ENCODE measurements around the gene DAPL1.

- RRBS: no CpG with 5 or more reads among the region's 11 CpGs
Observed at GRCh38 chr2:152619350-152619947, 97.8 kb downstream of the PRPF40A start.

DNA sequence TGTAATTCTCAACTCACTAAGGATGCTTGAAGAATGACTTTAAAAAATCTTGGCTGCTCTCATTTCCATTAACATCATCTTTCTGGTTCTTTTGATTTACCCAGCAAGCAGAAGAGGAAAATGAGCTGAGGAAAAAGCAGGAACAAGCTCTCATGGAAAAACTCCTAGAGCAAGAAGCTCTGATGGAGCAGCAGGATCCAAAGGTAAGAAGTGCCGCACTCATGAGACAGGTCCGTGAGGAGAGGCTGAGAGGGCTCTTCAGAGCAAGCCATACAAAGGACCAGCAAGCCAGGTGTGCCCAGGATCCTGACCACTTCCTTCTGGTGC is 77.4 kb downstream of the PRPF40A start:
- RRBS: no CpG with 5 or more reads among the region's 2 CpGs

- RRBS: no CpG with 5 or more reads among the region's 12 CpGs
Observed at GRCh38 chr2:152707251-152707877, 9.9 kb downstream of the PRPF40A start.

DNA sequence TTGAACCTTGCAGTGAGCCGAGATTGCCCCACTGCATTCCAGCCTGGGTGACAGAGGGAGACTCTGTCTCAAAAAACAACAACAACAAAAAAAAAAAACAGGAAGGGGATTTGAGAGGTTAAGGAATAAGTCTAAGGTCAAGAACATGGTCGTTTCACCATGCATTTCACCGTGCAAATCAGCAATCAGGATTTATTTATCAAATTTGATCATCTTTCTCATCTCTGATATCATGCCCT is 334.9 kb downstream of the GALNT13 start:
- RRBS: no CpG with 5 or more reads among the region's 3 CpGs

GRCh38 chr2:155475529-155475978 is 777.1 kb downstream of the KCNJ3 start:
- RRBS: no CpG with 5 or more reads among the region's 3 CpGs

GRCh38 chr2:156083531-156084155 is 248.9 kb downstream of the NR4A2 start:
- RRBS: no CpG with 5 or more reads among the region's 8 CpGs

DNA sequence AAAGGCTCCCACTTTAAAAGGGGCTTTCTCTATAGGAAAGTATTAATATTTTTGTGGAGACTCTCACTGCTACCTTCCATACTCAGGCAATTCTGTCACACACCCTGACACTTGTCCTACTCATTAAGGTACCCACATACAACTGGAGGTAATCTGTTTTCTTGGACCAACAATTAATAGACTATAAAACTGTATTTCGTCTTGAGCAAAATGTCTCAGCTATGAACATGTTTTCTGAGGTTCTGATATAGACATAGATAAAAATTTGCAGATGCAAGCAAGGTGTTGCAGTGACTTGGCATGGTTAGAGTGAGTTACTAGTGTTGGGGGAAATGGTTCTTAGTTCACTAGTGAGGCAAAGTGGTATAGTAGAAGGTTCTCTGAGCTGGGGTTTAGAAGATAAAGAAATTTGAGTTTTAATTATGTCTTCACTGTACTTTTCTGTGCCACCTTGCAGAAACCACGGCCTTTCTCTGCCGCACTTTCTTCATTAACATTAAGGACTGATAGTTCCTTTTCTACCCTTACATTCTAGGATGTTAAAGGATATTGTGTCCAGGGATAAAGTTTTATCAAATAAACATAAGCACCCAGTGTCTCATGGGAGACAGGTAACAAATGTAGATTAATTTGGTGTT is 10.8 kb upstream of the NR4A2 start:
- RRBS: no CpG with 5 or more reads among the region's 3 CpGs

- RRBS: no CpG with 5 or more reads among the region's 3 CpGs
Observed at GRCh38 chr2:156467064-156467514, 30.9 kb downstream of the GPD2 start.

DNA sequence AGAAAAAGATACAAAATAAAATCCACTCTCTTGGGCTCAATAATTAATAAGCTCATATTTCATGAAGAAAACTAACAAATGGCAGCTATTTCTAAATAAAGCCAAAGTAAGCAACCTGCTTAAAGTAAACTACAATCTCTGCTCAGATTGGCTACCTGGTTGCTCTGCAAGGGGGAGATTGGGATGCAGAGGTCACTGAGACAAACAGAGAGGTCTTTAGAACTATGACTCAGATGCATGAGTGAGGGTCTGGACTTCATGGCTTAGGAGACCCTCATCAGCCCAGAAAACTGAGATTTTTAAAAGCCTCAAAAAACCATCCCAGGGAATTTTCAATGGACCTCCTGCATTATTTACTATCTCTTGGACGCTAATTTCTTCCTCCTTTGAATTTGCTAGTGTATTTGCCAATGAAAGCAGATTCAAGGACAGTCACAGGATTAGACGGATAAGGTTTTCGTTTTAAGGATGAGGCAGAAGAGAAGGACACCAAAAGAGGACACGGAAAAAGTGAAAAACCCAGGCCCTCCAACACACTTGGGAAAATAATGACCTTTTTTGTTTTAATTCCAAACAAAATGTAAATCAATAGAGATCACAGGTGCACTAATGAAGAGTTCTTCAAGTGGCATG is 17.3 kb downstream of the CYTIP start:
- RRBS: no CpG with 5 or more reads among the region's 4 CpGs

- RRBS: no CpG with 5 or more reads among the region's 4 CpGs
Observed at GRCh38 chr2:157442661-157442947, 1.3 kb downstream of the CYTIP start.

DNA sequence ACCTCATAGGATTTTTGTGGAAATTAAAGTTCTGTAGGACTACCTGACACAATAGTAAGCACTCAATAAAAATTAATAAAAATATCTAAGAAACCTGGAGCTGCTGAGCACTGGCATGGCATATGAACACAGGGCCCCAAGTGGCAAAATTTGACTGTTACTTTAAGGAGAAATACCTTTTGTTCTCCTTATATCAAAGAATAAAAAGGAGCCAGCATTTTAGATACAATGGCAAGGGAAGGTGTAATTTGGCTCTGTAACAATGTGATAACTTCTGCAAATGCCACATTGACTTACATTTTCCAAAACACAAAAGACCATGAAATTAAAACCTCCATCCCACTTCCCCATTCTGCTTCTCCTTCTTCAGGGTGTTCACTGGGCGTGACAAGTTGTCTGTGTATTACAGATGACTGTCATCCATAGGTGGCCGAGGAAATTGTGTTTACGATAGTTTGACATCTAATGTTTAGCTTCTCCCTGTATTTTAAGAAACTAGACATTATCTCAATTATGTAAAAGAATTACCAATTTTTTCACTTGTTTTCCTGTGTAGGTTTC is 24.9 kb upstream of the CYTIP start:
- RRBS: no CpG with 5 or more reads among the region's 3 CpGs

DNA sequence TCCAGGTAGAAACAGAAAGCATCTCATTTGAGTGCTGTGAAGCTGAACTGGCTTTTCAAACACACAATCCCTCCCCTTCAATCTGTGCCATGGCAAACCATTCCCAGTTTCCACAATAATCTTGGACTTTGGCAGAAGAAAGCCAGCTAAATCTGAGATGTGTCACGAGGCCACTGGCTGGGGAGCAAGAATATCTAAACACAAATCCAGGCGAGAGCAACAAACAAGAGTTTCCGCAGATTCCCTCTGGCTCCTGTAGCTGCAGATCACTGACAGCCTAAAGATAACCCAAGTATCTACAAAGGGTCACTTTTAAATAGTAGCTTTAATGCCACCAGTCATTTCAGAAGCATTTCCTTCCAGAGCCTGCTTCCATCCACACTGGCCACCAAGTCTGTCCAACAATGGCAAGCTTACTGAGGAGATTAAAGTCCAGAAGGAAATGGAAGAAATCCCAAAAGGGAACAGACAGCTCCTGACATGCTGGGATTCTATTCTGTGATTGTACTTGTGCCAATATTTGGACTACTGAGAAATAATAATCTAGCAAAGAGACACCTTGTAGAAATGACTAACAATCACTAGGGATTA is 86.8 kb downstream of the ACVR1 start:
- RRBS: no CpG with 5 or more reads among the region's 3 CpGs

DNA sequence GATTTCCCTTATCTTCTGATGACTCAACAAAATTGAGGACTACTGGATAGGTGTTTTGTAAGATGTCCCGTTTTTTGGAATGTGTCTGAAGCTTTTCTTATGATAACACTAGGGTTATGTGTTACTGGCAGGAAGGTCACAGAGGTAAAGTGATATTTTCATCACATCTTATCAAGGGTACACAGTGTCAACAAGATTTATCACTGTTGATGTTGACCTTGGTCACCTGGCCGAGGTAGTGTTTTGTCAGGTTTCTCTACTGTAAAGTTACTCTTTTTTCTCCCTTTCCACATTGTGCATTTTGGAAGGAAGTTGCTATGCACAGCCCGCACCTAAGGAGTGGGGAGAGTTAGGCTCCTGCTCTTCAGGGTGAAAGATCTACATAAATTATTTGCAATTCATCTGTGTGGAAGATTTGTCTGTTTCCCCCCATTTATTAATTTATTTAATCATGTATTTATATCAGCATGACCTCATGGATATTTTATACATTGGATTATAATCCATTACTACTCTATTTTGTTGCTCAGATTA is 44.7 kb upstream of the UPP2 start:
- RRBS: no CpG with 5 or more reads among the region's 3 CpGs

GRCh38 chr2:158128527-158128851 is 26.8 kb downstream of the UPP2 start:
- RRBS: no CpG with 5 or more reads among the region's 2 CpGs

DNA sequence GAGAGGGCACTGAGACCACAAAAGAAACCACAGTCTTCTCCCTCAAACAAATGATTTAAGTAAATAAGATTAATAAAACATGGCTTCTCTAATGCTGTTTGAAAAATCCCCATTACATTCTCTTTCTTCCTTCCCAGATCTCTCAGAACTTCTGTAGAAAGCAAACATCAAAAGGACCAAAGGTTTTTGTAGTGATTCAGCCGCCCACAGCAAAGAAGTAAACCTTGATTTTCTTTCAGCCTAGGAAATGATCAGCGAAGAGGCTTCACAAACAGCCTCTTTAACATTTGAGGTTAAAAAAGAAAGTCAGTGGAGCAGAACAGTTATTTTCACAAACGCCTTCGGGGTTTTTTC is 89.5 kb downstream of the UPP2 start:
- RRBS: no CpG with 5 or more reads among the region's 4 CpGs

DNA sequence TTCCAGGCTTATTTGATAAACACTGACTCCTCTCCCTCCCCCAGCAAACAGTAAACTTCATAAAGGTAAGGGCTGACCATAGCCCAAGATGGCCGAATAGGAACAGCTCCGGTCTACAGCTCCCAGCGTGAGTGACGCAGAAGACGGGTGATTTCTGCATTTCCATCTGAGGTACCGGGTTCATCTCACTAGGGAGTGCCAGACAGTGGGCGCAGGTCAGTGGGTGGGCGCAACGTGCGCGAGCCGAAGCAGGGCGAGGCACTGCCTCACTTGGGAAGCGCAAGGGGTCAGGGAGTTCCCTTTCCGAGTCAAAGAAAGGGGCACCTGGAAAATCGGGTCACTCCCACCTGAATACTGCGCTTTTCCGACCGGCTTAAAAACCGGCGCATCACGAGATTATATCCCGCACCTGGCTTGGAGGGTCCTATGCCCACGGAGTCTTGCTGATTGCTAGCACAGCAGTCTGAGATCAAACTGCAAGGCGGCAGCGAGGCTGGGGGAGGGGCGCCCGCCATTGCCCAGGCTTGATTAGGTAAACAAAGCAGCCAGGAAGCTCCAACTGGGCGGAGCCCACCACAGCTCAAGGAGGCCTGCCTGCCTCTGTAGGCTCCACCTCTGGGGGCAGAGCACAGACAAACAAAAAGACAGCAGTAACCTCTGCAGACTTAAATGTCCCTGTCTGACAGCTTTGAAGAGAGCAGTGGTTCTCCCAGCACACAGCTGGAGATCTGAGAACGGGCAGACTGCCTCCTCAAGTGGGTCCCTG is 105.2 kb downstream of the CCDC148 start:
- RRBS: no CpG with 5 or more reads among the region's 30 CpGs

GRCh38 chr2:158795029-158795553 is at the start of gene DAPL1:
Gene DAPL1 (plus strand): TSS chr2:158795317.
- RRBS: no CpG with 5 or more reads among the region's 7 CpGs

DNA sequence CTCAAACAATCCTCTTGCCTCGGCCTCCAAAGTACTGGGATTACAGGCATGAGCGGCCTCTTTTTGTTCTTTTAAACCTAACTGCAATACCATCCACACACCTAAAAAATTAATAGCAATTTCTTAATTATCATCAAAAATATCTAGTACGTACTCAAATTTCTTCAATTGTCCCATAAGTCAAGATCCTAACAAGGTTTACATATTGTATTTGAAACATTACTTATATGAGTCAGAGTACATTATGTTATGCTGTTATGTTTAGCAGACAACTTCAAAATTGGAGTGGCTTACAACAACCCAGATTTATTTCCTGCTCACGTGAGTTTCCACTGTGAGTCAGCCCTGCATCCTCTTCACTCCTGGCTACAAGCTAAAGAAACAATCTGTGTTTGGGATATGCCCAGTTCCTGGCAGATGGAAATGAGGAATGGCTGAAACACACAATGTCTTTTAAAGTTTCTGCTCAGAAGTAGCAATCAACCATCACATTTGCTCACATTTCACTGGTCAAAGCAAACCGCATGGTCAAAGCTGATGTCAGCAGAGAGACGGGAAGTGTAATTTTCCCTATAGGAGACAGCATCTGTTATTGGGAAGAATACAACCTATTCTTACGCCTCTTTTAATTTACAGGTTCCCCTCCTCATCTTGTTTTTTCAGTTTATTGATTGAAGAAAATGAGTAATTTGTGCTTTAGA is 31.4 kb upstream of the TANC1 start:
- RRBS: no CpG with 5 or more reads among the region's 7 CpGs